Measurements from ENCODE around the genes ZNF711 and BTK.

DNA sequence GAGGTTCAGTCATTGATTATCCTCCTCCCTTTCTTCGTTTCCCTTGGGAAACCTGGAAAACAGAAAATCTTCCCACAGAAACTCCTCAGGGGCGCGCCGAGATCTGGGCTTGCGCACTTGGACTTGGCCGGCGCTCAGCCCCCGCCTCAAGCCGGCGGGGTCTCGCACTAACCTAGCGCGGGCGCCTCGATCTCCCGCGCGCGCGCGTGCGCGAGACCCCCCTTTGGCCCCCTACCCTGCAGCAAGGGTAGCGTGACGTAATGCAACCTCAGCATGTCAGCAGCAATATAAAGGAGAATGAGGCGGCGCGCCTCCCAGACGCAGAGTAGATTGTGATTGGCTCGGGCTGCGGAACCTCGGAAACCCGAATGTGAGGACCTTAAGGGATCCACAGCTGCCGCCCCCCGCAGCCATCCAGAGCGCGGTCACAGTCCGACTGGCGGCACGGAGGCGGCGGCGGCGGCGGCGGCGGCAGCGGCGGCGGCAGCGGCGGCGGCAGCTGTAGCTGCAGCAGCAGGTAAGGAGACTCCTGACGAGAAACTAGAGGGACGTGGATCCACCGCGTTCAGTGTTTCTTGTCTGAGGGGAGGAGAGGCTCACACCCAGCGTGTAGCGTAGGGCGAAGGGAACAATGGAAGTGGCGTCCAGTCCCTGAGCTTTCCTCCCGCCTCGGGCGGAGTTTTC lies at the start of gene ZNF711:
TSS of gene ZNF711 (plus strand) at position 317 of the 684 bp plus-strand sequence.
- PRO-cap, 5 experiments = peak in 3 of 5 experiments; most common plus-strand start position 317 of the sequence (in 2)
- RAMPAGE, long total RNA, 2 experiments = start-site peak on the minus strand in 1 of 2 experiments, centred at position 180 of the sequence, 29 to 31 reads per replicate
- RRBS = no CpG with 5 or more reads among the region's 64 CpGs

- PRO-cap, 5 experiments = no peak in any of the 5 experiments
- RAMPAGE, long total RNA, 2 experiments = no peak in any of the 2 experiments
These were observed 240.6 kb upstream of the POF1B start for GRCh38 chrX:85619844-85620603.

GRCh38 chrX:90271517-90271716 lies 349.7 kb downstream of the TGIF2LX start:
- PRO-cap, 5 experiments = no peak in any of the 5 experiments
- RAMPAGE, long total RNA, 2 experiments = no peak in any of the 2 experiments
- RRBS = no CpG with 5 or more reads among the region's 1 CpG

DNA sequence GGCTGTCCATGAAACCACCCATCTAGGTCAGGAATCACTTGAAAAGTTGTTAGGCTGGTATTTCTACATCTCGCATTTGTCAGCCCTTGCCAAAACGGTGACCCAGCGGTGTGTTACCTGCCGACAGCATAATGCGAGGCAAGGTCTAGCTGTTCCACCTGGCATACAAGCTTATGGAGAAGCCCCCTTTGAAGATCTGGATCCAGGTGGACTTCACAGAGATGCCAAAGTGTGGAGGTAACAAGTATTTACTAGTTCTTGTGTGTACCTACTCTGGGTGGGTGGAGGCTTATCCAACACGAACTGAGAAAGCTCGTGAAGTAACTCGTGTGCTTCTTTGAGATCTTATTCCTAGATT lies 238.6 kb downstream of the NAP1L3 start:
- PRO-cap, 5 experiments = no peak in any of the 5 experiments
- RAMPAGE, long total RNA, 2 experiments = no peak in any of the 2 experiments
- RRBS = no CpG with 5 or more reads among the region's 8 CpGs

- PRO-cap, 5 experiments = no peak in any of the 5 experiments
- RAMPAGE, long total RNA, 2 experiments = no peak in any of the 2 experiments
- RRBS = no CpG with 5 or more reads among the region's 2 CpGs
These were observed 795.5 kb upstream of the DIAPH2 start for GRCh38 chrX:95889067-95889609.

GRCh38 chrX:96994393-96994891 lies 110.7 kb downstream of the RPA4 start:
- PRO-cap, 5 experiments = no peak in any of the 5 experiments
- RAMPAGE, long total RNA, 2 experiments = no peak in any of the 2 experiments
- RRBS = no CpG with 5 or more reads among the region's 2 CpGs

DNA sequence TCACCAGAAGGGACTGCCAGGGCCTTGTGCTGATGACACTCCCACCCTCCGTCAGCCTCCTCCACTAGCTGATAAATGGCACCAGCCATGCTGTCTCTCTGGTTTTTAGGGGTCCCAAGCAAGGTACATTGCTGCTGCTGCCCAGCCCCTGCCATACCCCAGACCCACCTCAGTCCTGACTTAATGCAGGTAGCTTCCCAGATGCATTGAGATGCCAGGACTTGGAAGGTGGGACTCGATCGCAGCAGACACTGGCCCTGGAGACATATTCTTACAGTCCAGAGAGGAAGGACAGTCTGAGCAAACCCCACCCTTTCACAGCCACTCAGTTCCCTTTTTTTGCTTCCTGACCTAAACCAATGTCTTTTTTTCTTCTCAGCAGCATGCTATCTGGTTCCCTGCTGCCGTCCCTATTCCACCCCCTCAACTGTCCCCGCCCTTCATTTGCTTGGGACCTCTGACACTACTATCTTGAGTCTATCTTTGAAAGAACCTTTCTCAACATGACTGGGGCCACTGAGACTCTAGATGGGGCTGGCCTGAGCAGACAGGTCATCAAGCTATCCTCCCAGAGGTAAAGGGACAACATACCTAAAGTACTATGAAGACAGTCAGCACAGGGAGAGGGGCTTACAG lies at the start of gene BTK:
TSS of gene BTK (minus strand) at position 298 of the 636 bp plus-strand sequence.
- PRO-cap, 5 experiments = no peak in any of the 5 experiments
- RAMPAGE, long total RNA, 2 experiments = start-site peak on the minus strand in 2 of 2 experiments, centred at positions 289 to 291 of the sequence, 30 to 124 reads per replicate
- RRBS = no CpG with 5 or more reads among the region's 5 CpGs

GRCh38 chrX:101619196-101619888 lies 1.5 kb upstream of the ARMCX6 start:
- PRO-cap, 5 experiments = no peak in any of the 5 experiments
- RAMPAGE, long total RNA, 2 experiments = no peak in any of the 2 experiments

DNA sequence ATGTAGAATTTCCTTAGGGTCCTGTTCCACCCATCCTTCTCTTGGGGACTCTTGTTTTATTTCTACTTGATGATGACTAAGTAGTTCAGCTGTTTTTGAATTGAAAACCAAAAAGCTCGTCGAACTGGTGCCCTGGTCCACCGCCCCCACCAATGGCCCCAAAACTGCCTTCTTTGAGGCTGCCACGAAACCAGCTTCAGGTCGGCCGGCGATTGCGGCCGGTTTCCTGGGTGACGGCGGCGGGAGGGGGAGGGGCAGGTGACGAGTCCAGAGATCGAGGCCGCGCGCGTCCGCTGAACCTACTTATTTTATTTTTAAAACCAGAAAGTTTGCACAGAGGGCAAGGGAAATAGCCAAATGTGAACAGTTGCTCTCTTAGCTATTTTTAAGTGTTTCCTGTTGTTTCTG lies 120.7 kb upstream of the ARMCX2 start:
- PRO-cap, 5 experiments = peak in 4 of 5 experiments; most common minus-strand start position 299 of the sequence (in 4)
- RAMPAGE, long total RNA, 2 experiments = start-site peak on the minus strand in 1 of 2 experiments, centred at position 233 of the sequence, 8 reads per replicate
- RRBS = no CpG with 5 or more reads among the region's 19 CpGs

- PRO-cap, 5 experiments = no peak in any of the 5 experiments
- RAMPAGE, long total RNA, 2 experiments = no peak in any of the 2 experiments
- RRBS = no CpG with 5 or more reads among the region's 7 CpGs
These were observed 94.7 kb downstream of the GPRASP3 start for GRCh38 chrX:102815087-102815846.

- PRO-cap, 5 experiments = peak in 1 of 5 experiments; most common plus-strand start chrX:103254495 (in 1); most common minus-strand start chrX:103254407 (in 1)
- RAMPAGE, long total RNA, 2 experiments = no peak in any of the 2 experiments
- RRBS = no CpG with 5 or more reads among the region's 32 CpGs
These were observed 915 bp downstream of the TCEAL8 start for GRCh38 chrX:103253573-103254906.

GRCh38 chrX:103360226-103360477 lies 3.8 kb downstream of the TCEAL9 start:
- PRO-cap, 5 experiments = no peak in any of the 5 experiments
- RAMPAGE, long total RNA, 2 experiments = no peak in any of the 2 experiments

GRCh38 chrX:103587720-103588313 lies 2.5 kb downstream of the TCEAL4 start:
- PRO-cap, 5 experiments = no peak in any of the 5 experiments
- RAMPAGE, long total RNA, 2 experiments = no peak in any of the 2 experiments
- RRBS = no CpG with 5 or more reads among the region's 1 CpG

DNA sequence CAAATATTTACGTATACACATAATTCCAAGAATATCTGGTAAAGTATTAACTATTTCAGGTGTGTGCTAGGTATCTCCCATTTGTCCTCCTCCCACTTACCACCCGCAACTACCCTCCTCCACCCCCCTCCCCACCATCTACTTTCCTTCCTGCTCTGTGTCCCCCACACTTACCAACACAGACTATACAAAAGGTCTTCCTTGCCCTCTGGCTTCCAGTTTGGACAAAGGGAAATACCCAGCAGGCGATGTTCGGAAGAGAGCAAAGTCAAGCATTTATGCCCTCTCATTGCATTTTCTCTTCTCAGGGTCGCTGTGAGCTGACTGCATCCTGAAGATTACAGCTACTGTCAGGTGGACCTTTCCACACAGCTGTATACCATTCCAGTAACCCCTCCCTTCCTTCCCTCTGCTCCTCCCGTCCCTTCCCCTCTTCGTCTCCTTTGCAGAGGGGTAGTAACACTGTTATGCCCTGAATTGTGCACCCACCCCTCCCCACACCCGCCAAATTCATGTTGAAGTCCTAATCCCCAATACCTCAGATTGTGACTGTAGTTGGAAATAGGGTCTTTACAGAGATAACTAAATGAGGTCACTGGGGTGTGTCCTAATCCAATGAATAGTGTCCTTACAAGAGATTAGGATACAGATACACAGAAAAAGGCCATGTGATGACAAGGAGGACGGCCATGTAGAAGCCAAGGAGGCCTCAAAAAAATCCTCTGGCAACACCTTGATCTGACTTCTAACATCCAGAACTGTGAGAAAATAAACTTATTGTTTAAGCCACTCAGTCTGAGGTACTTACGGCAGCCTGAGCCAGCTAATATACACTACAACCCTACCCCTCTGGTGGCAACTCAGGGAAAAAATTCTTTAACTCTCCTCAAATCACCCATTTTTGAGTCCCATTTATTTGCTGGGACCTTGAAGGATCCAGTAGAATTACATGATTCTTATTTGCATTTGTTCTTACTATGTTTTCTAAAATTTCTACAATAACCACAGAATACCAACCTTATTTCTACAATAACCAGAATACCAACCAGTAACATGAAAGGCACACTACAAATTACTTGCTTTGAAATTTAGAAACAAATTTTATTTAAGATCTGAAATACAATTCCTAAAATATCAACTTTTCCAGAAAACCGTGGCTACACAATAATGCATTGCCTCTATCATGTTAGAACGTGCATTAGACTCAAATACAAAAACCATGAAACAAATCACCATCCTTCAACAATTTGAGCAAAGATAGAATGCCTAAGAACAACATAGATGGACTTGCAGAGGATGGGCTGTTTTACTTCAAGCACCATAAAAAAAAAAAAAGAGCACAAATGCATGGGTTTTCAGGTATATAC lies 11.6 kb downstream of the MORF4L2 start:
- PRO-cap, 5 experiments = no peak in any of the 5 experiments
- RAMPAGE, long total RNA, 2 experiments = no peak in any of the 2 experiments
- RRBS = no CpG with 5 or more reads among the region's 12 CpGs

DNA sequence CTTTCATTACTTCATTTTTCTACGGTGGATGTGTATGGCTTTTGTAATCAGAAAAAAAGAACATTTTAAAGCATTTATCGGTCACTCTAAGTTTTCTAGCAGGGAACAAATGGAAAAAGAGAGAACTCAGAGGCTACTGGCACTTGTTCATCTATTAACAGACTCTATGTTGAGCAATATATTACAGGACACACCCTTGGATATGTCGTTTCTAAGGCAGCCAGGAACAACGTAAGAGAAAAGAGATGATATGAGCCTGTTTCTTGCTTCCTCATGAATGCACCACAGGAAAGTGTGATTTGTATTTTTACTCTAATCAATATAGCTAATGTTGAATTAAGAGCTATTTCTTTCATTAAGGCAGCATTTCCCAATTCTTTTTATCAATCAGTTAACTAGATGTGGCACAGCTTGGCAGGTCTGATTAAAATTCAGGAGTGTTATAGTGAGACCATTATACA lies 13.2 kb downstream of the RAB9B start:
- PRO-cap, 5 experiments = no peak in any of the 5 experiments
- RAMPAGE, long total RNA, 2 experiments = no peak in any of the 2 experiments
- RRBS = no CpG with 5 or more reads among the region's 4 CpGs

DNA sequence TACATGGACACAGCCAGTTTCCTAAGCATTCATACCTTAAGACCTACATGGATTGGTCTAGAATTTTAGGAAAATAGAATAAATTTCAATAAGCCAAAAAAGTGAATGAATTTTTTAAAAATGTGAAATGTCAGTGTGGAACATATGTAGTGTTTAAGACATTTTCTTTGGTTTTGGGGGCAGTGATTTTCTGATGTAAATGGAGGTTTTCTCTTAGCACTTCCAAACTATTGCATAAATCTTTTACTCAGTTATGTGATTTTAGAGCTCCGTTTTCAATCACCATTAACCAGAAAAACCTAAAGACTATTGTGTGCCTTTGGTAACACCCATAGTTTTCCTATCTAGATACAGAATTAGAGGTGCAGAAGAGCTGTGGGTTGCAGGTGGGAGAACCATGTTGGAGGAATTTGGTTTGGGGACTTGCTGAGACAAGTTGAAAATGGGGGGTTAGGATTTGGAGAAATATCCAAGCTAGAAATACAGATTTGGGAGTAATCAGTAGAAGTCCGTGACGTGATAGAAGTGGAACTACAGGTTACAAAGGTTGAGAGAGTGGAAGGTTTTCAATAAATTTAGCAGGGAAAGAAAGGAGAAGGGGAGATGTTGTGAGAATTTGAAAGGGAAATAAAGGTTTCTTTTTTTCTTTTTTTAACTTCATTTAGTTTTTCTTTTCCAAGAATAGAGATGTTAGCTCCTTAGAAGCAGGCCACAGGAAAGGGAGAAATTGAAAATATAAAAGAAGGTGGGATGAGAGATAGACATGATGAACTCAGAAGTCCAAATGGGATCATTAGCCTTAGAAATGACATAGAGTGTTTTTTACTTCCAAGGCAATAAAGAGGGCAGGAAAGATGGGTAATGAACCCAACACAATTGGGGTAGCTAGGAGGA lies 3.9 kb downstream of the FAM199X start:
- PRO-cap, 5 experiments = no peak in any of the 5 experiments
- RAMPAGE, long total RNA, 2 experiments = no peak in any of the 2 experiments
- RRBS = no CpG with 5 or more reads among the region's 3 CpGs

DNA sequence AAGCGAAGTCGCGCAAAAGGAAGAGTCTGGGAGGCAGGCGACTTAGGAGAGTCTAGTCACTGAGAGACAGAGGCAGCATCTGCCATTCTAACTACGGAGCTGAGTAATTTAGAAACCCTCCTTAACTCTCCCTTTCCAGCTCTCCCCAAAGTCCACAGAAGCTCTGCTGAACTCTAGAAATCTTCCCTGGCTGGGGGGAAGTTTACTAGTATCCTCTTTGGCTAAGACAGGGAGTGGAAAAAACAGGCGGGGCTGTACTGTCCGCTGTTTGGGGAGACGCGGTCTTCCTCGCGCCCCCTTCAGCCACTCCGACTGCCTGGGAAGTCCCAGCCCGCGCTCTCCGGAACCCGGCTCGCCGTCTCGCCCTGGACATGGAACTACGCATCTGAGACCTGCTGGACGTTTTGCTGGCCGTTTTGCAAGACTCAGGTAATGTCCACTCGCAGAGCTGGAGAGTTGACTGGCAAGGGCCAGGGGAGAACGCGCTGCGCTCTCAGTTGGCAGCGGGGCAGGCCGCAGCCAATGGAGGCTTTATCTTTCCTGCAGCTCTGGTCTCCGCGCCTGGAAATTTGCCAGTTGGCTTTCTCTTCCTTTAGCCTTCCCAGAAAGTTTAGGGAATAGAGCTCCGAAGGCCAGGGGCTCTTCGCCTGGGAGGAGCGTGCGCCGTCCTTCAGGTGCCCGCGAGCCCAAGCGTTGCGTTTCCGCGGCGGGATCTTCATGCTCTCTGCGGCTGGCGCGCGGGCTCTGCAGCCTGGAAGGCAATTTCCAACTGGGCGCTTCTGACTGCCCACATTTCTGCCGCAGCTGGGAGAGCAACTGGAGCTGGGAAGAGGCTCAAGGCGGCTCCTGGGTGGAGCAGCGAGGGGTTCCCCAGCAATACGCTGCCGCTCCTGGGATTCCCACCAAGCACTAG lies 880 bp downstream of the IL1RAPL2 start:
- PRO-cap, 5 experiments = peak in 2 of 5 experiments; most common plus-strand start position 453 of the sequence (in 1); most common minus-strand start position 387 of the sequence (in 2)
- RAMPAGE, long total RNA, 2 experiments = no peak in any of the 2 experiments
- RRBS = no CpG with 5 or more reads among the region's 52 CpGs

DNA sequence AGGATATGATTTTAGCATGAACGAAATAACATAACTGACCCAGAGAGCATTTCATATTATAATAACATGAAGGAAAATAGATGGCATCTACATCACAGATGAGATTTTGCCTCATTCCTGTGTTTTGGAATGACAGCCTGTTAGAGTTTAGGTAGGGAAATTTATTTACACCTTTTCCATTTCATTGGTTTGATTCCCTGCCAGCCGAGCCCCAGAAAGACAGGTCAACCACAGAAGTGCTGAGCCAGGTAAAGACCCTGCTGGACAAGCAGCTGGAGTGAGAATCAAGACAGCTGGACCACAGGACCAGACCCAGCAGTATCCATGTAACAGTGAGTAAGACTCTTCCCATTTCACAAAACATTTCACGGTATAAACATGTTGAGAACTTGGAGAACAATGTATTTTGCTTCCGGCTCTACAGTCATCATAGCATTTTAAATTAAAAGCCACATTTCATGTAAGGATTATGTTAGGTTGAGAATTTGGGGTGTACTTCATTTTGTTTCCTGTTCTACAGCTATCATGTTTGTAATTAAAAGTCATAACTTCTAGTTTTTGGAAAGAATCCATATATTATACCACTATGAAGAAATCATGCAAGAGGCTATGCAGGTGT lies 2.8 kb downstream of the PWWP3B start:
- PRO-cap, 5 experiments = no peak in any of the 5 experiments
- RAMPAGE, long total RNA, 2 experiments = no peak in any of the 2 experiments
- RRBS = no CpG with 5 or more reads among the region's 4 CpGs

DNA sequence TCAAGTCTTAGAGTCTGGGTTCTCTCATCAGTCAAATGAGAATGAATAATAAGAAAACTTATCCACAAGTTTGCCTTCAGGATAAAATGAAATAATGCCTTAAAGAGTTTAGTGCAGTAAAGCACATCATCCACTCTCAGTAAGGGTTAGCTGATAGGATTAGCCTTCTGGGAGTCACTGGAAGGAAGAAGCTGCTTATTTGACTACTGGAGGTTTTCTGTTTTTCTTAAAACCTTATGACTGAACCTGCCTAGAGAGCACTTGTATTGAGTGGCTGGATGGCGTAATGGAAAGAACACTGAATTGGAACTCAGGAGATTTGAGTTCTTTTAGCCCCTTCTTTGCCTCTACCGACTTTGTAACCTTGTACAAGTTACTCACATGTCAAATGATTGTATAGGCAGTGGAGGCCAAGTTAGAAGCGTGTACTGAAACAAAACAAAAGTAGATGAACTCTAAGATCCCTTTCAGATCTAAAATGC lies 1.9 kb downstream of the RNF128 start:
- PRO-cap, 5 experiments = no peak in any of the 5 experiments
- RAMPAGE, long total RNA, 2 experiments = no peak in any of the 2 experiments
- RRBS = no CpG with 5 or more reads among the region's 3 CpGs

GRCh38 chrX:106772847-106773195 lies 29.7 kb upstream of the TBC1D8B start:
- PRO-cap, 5 experiments = peak in 1 of 5 experiments; most common plus-strand start chrX:106773077 (in 1)
- RAMPAGE, long total RNA, 2 experiments = no peak in any of the 2 experiments
- RRBS = no CpG with 5 or more reads among the region's 6 CpGs